Placental pericyte (primary cell): ENCODE results near the gene ARHGEF3.

- CAGE, long polyA plus RNA: no peak
These were observed 7.4 kb downstream of the ITIH3 start for GRCh38 chr3:52801895-52802399.

DNA sequence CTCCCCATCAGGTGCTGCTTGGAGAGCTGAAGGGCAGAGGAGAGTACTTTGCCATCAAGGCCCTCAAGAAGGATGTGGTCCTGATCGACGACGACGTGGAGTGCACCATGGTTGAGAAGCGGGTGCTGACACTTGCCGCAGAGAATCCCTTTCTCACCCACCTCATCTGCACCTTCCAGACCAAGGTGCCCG, 25.0 kb downstream of the PRKCD start:
- CAGE, long polyA plus RNA: no peak

DNA sequence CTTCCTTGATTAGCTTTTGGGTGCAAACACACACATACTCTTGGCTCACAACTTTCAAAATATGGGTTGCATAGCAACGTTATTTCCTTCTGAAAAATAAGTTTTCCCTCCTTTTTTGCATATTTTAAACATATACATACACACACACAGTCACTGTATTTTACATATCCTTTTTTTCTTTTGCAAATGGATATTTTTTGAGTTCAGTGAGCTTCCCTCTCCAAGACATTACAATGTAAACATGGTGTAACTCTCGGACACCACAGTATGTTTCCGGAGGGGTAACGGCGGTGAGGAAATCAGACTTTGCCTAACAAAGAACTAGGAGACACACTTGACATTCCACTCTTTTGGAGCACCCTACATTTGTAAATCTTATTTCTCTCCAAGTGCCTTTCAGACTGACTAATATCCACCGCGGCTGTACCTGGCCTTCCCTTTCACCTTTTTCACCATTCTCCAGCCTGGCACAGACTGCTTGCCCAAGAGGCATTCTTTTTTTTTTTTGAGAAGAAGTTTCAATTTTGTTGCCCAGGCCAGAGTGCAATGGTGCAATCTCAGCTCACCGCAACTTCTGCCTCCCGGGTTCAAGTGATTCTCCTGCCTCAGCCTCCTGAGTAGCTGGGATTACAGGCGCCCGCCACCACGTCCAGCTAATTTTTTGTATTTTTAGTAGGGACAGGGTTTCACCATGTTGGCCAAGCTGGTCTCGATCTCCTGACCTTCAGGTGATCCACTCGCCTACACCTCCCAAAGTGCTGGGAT, 3.3 kb downstream of the TKT start:
- CAGE, long polyA plus RNA: no peak

GRCh38 chr3:53478843-53479239, 15.6 kb upstream of the CACNA1D start:
- CAGE, long polyA plus RNA: no peak

DNA sequence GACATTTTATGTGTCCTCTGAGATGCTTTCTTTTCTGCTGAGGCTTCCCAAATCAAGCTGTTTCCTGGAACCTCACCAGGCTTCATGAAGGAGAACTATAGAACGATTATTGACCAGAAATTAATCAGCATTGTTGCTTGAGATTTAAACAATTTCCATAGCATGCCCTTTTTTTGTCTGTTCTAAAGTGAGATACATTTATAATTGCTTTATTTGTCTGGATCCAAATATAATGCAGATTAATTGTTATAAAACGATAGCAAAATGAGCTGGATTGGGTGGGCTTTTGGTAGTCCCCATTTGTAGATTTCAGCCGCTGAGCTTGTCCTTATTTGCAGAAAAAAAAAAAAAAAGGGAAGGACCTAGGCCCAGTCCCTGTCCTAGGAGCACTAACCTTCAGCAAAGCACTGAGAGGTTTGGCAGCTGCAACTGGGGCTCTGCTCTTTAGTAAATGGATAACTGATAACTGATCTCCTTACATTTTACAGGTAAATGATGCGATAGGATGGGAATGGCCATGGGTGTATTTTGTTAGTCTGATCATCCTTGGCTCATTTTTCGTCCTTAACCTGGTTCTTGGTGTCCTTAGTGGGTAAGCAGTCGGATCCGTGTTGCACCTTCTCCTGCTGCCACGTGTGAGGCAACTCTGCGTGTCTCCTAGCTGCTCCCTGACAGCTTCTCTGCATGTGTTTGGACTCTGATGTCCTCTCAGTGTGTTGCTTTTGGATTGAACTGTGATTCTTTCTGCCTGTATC, 172.8 kb downstream of the CHDH start:
- CAGE, long polyA plus RNA: no peak

DNA sequence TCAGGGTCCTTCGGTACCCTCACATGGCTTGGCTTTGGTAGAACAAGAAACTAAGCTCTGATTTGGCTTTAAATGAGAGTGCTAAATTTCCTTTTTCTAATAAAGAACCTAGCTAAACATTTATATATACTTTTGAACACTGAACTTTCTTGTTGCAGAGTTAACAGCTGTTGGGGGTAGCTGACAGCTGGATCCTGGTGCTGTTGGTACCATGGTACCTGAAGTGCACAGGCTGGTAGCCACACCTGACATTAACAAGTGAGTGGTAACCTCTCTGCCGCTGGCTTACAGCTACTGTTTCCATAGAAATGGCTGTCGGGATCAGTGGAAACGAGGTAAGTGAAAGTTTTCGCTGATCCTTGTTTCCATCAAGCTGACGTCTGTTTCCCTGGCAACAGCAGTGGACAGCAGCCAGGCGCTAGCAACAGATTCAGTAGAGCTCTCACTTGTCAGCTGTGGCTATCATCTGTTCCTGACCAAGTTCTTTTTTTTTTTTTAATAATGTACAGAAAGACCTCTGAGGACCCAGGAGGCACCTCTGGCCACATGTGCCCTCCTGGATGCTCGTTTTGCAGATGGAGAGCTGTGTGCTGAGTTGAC, 166.3 kb downstream of the CHDH start:
- CAGE, long polyA plus RNA: no peak

DNA sequence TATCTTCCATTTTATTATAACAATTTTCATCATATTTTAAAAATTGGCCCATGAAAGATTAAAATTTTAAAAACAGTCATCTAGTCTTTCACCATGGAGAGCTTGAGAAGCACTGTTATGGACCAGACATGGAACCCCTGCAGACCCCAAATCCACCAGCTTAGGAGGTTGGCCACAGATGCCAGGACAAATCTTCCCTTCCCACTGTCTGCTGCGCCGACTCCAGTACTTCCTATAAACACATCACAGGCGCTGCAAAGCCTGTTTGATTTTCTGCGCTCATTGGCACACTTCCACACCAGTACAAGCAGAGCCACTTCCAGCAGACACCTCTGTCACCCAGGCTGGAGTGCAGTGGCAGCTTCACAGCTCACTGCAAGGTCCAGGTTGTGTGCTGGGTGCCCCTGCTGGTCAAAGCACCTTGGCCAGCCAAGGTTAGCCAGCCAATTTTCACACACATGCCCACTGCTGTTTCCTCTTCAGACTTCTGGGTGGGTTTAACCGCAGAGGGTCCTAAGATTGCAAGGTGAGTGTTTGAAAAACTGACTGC, 5.0 kb downstream of the CHDH start:
- CAGE, long polyA plus RNA: no peak

DNA sequence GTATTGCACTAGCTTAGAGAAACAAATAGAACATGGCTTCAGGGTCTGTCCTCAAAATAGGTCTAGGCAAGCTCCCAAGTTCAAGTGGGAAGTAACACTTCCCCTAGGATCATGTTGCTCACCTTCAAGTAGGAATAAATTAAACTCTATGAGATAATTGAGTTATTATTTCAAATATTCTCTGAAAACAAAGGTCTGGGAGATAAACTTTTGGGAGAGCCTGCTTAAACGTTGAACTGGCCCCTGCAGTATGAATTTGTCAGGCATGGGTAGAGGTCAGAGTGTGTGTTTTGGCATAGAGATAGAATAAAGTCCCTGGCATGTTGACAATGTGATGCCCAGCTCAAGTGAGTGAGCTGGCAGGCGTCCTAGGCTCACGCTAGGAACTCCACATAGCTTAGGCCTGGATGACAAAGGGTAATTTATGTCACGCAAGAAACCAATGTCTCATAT, 236.8 kb downstream of the CACNA2D3 start:
- CAGE, long polyA plus RNA: no peak

- CAGE, long polyA plus RNA: no peak
These were observed 39.0 kb upstream of the LRTM1 start for GRCh38 chr3:54966882-54967262.

- CAGE, long polyA plus RNA: no peak
These were observed 207.0 kb upstream of the LRTM1 start for GRCh38 chr3:55134943-55135142.

- CAGE, long polyA plus RNA: no peak
These were observed 6.1 kb downstream of the WNT5A start for GRCh38 chr3:55480640-55481743.

- CAGE, long polyA plus RNA: no peak
These were observed 2.6 kb upstream of the WNT5A start for GRCh38 chr3:55489632-55490119.

DNA sequence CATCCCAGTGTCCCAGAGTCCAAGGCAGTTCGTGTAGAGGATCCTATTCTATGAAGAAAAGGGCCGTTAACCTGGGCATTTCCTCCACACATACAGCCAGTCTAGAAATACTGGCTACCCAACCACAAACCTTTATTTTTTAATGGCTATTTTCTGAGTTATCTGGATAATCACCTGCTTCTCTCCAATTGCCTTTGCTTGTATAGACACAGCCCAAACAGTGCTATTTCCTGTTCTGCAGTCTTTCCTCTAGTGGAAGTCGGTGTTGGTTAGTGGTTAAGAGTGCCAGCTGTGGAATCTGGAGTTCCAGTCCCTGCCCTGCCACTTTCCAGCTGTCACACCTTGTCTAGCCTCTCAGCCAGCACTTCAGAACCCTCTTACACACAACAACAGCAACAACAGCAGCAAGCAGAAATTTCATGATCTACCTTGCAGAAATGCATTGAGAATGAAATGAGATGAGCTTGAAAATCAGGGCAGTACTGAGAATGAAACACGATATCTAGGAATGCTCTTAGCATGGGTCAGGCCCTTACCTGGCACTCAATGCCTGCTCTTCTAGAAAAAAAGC, 3.1 kb upstream of the WNT5A start:
- CAGE, long polyA plus RNA: no peak

DNA sequence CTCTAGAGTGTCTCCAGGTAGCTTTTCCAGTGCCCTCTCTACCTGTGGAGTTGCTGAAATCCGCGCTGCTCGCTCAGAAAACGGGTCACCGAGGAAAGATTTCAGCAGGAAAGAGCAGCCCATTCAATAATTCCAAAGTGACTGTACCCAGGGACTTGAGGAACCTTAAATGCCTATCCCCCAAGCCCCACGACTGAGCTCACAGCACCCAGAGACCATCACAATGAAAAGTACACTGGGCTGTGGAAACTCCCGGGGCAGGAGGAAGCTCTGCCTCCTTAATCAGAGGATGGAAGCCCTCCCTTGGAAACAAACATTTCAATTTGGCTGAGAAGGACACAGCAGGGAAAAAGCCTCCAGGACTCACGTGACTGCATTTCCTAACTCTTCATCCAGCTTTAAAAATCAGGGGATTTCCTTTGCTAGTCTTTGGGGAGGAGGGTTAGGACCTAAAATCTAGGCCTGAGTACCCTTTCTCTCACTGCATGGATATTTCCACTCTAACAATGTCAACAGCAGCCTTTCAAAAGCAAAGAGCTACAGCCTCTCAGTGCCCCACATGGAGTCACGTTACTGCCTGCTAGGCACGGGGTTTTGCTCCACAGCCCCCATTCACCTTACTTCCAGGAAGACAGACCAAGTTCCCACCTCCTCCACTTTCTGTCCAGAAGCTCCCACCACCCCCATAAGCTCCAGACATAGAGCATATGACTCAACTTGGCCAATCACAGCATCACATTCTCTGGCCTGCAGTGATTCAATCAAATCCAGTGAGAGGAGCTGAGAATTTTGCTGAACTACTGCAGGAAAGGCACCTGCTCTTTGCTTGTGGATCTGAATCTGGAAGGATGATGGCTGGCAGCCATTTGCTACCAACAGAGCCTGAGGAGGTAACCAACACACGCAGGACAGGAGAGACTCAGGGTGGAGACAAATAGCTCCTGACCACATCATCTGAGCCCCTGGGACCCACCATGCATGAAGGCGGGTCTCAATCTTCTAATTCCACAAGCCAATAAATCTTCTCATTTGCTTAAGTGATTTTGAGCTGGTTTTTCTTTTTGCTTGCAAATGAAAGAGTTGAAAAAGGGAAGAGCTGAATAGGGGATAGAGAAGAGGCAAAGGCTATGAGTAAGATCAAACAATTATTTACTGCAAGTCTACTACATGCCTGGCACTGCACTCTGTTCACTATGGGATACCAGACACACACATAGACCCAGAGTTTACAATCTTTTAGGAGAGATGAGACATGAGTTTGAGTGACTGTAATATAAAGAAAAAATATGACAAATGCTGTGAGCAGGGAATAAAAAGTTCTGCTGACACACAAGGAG, 69.1 kb upstream of the WNT5A start:
- CAGE, long polyA plus RNA: no peak

DNA sequence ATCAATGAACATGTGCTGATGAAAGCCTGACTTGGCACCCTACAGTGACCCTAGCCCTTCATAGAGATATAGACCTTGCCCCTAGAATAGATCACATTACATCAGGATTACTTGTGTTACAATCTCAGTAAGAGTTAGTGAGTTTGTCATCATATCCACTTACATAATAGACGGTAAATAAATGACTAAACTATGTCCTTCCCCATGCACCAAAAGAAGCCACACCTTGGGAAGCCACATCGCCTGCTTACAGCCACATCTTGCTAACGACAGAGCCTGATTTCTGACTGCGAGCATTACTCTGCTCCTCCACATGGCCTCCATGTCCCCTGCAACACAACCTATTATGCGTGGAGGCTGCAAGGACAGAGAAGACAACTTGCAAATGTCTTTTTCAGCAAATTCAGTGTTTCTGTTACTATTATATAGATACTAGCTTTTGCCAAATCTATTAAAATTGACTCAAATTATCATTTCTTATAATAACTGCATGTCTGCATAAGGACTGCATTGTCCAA, 110.7 kb upstream of the WNT5A start:
- CAGE, long polyA plus RNA: no peak

DNA sequence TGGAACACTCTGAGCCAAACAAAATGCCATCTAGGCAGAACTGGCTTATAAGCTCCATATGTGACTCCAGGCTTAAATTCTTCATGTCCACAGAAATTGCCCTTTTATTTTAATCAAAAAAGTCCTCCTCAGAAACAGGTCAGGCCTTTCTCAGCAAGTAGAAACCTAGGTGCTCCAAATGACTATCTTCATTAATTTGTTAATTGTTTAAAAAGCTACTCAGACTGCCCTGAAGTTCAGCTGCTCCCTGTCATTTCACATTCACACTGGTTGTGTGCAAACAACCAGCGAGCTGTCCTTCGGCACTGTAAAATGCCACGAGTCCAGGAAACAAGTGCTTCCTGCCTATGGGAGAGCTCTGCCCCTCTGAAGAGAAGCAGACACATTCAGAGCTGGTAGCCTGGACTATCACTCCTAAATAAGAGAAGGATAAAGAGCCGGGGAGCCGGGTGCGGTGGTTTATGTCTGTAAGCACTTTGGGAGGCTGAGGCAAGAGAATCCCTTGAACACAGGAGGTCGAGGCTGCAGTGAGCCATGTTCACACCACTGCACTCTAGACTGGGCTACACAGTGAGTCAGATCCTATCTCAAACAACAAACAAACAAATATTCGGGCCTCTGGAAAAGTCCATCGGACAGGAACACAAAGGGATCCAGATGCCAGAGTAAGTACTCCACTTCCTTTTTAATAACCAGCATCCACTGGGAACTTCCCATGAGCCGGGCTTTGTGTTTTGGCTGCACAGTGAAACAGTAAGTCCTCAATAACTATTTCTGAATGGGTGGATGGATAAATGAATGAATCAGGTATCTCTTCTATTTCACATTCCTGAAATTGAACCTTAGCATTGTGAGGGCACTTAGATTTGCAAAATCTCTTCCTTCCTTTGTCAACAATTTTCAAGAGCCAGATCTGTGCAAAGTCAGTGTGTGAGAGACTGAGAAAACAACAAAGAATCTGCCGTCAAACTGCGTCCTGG, 114.4 kb upstream of the WNT5A start:
- CAGE, long polyA plus RNA: no peak

- CAGE, long polyA plus RNA: no peak
These were observed 12.8 kb downstream of the ARHGEF3 start for GRCh38 chr3:56788901-56789475.

- CAGE, long polyA plus RNA: no peak
These were observed at the start of gene ARHGEF3 for GRCh38 chr3:56801802-56802515. TSS of gene ARHGEF3 (minus strand) at chr3:56801949.

GRCh38 chr3:56849513-56850160, 47.9 kb upstream of the ARHGEF3 start:
- CAGE, long polyA plus RNA: no peak

- CAGE, long polyA plus RNA: no peak
These were observed 115.8 kb upstream of the ARHGEF3 start for GRCh38 chr3:56917427-56918015.